ReNcell CX (cell line): Measurements from ENCODE around the gene PNLIPRP1.

GRCh38 chr10:114272024-114272279 is 32.9 kb downstream of the VWA2 start:
- PRO-cap, result no peak

DNA sequence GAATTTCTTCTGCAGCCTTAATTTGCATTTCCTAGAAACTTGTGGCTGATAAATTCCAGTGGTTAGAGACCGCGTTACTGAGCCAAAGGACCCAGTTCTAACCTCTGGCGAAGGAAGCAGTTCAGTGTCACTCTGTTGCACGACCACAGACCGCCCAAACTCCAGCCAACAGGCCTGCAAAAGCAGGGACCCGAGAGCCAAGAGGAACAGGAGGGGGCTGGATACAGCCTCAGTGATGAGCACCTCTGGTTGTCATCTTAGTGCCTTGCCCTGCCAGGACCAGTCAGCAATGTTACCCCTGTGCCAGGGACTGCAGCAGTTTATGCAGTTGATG is 70.0 kb downstream of the AFAP1L2 start:
- PRO-cap, result no peak

GRCh38 chr10:114427430-114428048 is 23.2 kb upstream of the AFAP1L2 start:
- PRO-cap, result no peak

DNA sequence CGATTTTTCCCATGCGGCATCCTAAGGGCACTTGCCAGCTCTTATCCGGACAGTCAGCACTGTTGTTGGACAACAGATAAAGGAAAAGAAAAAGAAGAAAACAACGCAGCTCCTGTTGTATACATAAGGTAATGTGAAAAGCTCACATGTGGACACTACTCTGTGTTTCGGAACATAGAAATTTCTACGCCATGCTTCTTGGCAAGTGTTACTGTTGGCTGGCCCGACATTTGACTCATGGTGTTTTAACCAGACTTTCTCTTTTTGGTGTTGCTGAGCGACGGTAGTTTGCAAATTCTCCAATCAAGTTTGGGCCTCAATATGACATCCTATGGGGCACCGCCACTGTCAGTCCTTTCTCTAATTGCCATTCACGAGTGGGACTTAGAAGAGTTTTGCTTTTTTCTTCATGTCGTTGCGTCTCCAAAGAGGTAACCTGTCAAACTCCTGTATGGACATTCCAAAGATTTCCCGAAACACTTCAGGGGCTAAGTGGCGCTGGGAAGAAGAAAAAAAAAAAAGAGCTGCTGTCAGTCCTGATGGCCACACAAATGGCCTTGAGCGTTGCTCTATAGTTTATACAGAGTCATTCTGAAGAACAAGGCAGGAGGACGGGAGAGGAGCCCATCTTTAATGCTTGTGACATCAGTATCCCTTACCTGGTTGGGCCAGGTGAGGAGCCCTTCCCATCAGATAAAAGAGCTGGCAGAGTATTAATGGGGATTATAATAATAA is 31.7 kb upstream of the AFAP1L2 start:
- PRO-cap, result no peak

DNA sequence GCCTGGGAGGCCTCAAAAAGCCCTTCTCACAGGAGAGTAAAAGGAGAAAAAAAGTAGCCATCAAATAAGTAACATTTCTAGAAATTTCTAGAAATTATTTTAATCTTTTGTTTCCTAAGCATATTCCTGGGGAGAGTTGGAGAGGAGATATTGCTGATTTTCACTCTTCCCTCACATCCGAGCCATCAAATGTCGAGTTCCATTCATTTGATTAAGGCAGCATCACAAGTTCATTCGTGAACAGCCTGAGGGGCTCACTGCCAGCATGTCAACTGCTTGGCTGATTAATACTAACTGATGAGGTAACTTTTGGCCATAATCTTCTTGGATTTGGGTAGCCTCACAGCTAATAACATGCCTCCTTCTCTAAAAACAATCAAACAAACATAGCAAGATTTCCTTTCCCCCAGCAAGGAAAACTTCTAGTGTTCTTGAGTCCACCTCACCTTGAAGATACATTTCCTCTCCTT is 87.1 kb upstream of the AFAP1L2 start:
- PRO-cap, result no peak

- PRO-cap, result no peak
Observed at GRCh38 chr10:114515339-114515988, 111.2 kb upstream of the AFAP1L2 start.

- PRO-cap, result no peak
Observed at GRCh38 chr10:114575465-114576237, 82.4 kb downstream of the ABLIM1 start.

GRCh38 chr10:114632560-114633767 is 25.1 kb downstream of the ABLIM1 start:
- PRO-cap, result no peak

DNA sequence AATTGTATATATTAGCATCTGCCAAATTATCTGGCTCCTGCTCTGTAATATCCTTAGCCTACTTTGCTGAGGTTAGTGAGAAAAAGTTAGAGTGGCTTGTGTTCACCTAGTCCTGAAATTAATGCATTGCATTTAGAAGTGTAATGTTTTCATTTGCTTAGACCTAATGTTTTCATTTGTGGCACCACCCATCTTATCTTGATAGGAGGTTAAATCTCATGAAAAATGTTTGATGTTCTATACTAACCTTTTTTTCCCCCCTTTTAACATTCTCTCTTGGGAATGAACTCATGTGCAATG is 2.7 kb downstream of the FHIP2A start:
- PRO-cap, result no peak

- PRO-cap, result no peak
Observed at GRCh38 chr10:115093841-115094562, 837 bp downstream of the ATRNL1 start.

DNA sequence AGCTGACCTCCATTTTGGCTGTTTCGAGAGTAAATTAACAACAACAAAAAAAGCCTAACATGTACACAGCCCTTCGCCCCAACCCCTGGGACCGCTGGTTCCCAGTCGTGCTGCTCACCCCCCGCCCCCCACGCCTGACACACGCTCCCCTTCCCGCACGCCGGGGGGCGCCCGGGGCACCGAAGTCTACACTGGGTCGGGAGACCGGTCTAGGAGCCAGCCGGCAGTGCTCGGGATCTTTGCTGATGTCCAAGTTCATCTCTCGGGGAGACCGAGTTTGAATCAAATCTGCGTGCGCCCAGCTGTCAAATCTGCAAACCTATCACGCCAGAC is 1.0 kb upstream of the GFRA1 start:
- PRO-cap, result no peak

DNA sequence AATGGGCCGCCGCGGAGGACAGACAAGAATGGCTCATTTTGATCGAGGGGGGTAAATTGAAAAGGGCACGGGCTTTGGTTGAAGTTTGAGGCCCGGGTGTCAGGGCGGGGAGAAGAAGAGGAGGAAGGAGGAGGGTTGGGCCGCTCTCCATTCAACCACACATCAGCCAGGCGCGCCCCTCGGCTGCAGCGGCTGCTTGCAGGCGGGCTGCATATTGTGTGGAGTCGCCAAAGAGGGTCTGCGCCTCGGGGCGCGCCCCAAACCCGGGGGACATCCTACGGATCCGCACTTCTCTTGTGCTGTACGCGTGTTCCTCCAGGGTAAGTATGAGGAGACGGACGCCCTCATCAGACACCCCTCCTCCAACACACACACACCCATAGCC is 1.4 kb upstream of the GFRA1 start:
- PRO-cap, result no peak

DNA sequence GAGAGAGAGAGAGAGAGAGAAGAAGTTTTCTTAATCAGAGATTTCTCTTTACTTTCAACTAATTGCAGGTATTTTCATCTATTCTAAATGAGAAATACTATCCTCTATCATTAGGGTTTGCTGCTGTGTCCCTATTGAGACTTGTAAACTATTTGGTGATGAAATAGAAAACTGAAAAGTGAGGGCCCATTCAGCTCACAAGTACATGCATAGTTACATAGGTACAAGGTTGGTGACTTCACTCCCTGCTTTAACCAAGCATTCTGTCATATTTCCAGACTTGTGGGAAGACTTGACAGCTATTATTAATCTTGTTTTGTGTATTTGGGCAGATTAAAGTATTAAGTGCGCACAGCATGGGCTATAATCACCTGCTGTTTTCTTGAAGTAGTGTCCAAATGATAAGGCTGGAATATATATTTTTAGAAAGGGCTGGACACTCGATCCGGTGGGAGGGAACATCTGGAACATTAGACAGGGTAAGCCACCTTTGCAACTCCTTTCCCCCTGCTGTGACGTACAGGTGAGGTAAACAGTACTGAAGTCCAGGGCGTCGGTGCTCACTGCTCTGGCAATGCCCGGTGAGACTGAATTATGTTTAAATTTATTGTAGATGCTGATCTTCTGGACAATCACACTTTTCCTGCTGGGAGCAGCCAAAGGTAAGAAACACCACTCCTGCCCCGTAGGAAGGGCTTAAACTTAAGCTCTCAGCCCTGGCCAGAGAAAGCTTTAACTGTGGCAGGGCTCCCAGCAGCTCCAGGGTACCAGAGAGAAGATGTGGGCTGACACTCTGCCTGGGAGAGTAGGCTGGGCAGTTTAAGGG is at the start of gene PNLIPRP1:
PNLIPRP1 (plus strand) TSS at position 443 of the 826 bp plus-strand sequence.
- PRO-cap, result no peak

DNA sequence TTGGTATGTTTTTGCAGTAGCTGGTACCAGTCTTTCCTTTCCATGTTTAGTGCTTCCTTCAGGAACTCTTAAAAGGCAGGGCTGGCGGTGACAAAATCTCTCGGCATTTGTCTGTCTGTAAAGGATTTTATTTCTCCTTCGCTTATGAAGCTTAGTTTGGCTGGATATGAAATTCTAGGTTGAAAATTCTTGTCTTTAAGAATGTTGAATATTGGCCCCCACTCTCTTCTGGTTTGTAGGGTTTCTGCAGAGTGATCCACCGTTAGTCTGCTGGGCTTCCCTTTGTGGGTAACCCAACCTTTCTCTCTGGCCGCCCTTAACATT is 67.8 kb downstream of the SHTN1 start:
- PRO-cap, result no peak

GRCh38 chr10:117374170-117374969 is 870 bp downstream of the PDZD8 start:
- PRO-cap, result no peak

GRCh38 chr10:117376225-117376424 is 885 bp upstream of the PDZD8 start:
- PRO-cap, result no peak

DNA sequence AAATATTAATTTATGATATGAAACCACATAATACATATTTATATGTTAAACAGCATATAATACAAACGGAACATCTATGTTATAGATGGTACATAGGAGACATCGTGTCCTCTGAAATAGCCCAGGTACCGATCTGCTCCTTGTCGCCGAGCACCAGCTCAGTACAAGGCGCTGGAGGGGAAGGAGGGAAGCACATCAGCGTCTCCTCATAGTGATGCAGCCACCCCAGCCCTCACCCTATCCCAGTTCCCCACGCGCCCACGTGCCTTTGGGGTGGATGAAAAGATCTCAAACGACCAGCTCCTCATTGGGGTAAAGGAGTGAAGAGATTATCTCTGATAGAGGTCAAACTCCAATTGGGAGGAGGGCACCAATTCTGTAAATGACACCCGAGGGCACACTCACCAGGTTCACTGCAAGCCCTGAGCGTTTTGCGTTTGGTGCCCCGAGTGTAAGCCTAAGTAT is 9.1 kb upstream of the EMX2 start:
- PRO-cap, result no peak

GRCh38 chr10:117535179-117535945 is 7.2 kb upstream of the EMX2 start:
- PRO-cap, result bidirectional peak, plus-strand start at chr10:117535451, minus-strand start at chr10:117535335; unidirectional peak, minus-strand start at chr10:117535530; unidirectional peak, minus-strand start at chr10:117535572

- PRO-cap, result no peak
Observed at GRCh38 chr10:117540084-117540730, 2.3 kb upstream of the EMX2 start.

DNA sequence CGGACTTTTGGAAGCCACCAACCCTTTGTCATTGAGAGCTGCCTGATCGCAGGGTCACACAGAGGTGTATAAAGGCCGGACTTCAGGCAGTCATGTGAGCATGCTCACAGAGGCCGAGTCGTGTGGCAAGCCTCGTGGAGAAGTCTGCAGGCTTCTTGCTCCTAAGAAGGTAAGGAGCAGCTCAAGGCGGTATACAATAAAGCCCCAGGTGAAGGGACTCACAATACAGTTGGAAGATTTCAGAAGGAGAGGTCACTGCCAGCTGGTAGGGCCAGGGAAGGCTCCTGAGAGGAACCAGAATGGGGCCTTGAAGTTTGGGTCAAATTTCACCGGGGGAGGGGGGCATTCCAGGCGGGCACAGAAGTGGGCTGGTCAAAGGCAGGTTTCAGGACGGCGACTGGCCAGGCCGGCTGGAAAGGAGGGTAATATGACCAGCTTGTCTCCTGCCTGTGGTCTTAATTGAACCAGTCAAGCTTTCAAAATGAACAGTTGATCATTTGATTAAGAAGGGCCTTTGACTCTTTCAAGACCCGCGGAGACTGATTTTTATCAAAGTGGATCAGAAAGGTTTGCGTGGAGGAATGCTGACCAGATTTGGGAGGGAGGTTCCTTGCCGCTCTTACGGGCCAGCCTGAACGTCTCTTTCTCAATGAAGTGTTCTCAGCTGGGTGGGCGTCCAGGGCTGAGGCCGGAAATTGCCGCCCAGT is 178.6 kb downstream of the EMX2 start:
- PRO-cap, result no peak